Aortic smooth muscle cell (primary cell): ENCODE data around the genes SNX5 and DZANK1.

DNA sequence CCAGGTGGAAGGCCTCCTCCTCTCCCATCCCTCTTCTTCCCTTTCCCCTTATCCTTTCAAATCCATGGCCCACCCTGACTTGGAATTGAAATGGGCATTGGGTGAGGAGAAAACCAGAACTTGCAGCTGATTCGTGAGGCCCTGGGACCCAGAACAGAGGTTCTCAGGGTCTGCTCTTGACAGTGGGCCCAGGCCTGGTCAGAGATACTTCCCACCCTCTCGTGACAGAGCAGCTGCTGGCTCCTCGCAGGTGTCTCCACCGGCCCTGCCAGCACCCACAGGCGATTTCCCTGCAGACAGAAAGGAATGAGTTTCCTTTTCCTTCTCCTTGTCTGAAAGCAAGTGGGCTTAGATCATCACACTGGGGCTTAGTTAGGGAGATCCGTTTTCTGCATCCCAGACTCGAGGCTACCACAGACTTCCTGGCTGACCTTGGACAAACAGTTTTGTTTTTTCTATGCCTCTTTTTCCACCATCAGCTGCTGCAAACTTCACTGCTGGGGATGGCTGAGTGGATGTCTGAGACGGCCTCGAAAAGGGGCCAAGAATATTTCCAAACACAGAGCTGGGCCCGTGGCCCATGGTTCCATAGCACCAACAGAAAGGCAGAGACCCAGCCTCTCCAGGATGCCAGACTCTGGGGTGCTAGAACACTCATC lies 86.4 kb downstream of the BANF2 start:
- RRBS, result no CpG with 5 or more reads among the region's 10 CpGs

DNA sequence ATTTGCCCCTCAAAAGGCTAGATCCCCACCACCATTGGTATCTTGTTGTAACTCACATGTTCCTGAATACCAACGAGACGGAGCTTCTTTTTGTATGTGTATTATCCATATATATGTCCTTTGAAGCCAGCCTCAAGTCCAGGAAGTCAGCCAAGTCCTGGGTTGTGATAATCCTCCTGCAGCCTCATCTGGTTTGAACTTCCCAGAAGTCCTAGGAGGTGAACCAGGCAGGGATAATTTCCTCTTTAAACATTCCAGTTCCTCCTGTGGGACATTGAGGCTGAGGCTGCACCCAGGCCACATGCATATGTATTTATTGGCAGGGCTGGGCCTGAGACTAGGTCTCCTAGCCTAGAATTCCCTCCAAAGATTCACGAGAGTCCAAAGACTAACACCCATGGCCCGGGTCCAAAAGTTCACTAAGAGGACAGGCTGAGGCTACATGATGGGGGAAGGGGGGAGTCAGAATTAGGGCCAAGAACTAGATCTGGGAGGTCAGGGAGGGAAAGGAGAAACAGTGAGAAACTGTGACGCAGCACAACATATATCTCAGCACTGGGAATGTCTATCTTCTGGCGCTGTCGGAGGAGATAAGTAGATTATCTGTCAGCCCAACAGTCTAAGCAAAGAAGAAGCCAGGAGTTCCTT lies 43.4 kb downstream of the SNX5 start:
- RRBS, result no CpG with 5 or more reads among the region's 7 CpGs

- RRBS, result no CpG with 5 or more reads among the region's 28 CpGs
These were observed 39.9 kb downstream of the SNX5 start for GRCh38 chr20:17928400-17929475.

DNA sequence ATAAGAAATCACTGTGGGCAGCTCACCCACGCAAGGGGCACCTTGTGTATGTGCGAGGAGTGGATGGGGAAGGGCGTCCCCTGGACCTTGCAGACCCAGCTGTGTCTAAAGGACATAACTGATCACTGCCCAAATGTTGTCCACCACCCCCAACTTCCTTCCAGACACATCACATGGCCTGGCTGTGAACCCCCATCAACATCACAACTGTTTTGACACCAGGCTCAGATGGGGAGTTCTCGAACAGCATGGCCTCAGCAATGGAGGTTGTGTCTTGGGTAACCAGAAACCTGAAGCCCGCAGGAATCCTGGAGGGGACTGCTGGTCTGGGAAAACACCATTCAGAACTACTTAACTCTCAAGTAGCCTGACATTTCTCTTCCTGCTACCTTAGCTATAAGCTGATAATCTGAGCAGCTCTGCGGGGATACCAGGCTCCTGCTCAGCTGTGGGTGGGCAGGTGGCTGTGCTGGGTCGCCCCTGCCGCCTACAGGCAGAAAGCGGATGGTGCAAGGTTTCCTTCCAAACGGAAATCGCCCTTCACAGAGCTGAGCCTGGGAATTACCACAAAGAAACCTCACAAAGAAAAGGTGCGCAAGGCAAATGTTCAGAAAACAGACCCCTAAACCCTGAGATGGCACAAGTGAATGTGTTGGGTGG lies 29.7 kb downstream of the SNX5 start:
- RRBS, result no CpG with 5 or more reads among the region's 12 CpGs

GRCh38 chr20:17967540-17968359 lies 844 bp downstream of the SNX5 start:
- RRBS, result 1% methylated on average over 14 of the region's 40 CpGs

GRCh38 chr20:17968360-17969249 lies at the start of gene SNX5:
SNX5 (minus strand) TSS chr20:17968794.
- RRBS, result 1% methylated on average over 7 of the region's 92 CpGs

- RRBS, result no CpG with 5 or more reads among the region's 29 CpGs
These were observed 463 bp downstream of the MGME1 start for GRCh38 chr20:17969250-17969712.

DNA sequence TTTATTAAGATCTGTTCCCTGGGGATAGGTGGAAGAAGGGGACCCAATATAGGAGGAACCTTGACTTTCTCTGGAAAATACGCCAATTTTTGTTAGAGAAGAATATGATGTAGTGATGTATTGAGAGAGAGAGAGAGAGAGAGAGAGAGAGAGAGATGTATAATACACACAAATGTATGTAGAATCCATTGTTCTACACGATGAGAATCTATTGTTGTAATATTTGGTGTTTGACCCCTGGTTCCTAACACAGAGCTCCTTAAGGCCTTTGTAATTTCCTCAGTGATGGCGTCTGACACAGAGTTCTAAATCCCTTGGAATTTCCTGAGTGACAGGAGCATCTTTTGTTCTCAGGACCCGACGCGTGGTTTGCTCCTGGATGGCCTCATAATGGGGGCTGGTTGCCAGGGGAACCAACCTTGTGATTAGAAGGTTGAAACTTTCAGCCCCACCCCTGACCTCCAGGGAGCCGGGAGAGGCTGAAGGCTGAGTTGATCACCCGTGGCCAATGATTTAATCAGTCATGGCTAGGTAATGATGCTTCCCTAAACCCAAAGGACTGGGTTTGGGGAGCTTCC lies 20.6 kb upstream of the ZNF133 start:
- RRBS, result no CpG with 5 or more reads among the region's 8 CpGs

DNA sequence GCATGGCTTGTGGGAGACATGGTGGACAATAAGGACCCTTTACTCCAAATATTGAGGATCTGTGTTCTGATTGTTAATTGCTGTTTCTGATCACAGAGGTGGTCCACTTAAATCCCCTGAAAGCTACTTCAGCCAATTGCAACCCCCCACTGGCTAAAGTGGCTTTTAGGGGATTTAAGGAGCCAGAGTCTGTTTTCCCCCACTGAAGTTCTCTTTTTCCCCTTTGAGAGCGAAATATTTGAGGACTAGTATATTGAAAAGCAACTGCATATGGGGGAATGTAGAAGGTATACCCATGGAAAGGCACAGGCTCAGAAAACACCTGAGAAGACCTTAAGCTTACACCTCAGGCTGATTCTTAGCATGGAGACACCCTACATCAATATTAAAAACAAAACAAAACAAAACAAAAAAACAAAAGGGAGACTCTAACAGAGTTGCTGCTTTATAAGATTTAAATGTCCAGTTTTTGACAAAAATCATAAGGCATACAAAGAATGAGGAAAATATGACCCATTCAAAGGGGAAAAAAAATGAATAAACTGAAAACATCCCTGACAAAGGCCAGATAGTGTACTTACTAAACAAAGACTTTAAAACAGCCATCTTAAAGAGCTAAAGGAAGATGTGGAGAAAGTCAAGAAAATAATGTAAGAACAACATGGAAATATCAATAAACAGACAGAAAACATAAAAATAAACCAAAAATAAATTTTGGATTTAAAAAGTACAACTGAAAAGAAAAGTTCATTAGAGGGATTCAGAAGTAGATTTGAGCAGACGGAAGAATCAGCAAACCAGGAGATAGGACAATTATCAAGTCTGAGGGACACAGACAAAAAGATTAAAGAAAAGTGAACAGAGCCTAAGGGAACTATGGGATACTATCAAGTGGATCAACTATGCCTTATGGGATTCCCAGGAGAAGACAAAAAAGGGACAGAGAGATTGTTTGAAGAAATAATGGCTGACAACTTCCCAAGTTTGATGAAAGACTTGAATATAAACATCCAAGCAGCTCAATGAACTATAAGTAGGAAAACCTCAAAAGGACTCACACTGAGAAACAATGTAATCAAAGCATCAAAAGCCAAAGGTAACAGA lies 10.6 kb downstream of the ZNF133 start:
- RRBS, result no CpG with 5 or more reads among the region's 2 CpGs

GRCh38 chr20:18466447-18467249 lies at the start of gene DZANK1:
DZANK1 (minus strand) TSS chr20:18467030.
- RRBS, result 1% methylated on average over 16 of the region's 41 CpGs

DNA sequence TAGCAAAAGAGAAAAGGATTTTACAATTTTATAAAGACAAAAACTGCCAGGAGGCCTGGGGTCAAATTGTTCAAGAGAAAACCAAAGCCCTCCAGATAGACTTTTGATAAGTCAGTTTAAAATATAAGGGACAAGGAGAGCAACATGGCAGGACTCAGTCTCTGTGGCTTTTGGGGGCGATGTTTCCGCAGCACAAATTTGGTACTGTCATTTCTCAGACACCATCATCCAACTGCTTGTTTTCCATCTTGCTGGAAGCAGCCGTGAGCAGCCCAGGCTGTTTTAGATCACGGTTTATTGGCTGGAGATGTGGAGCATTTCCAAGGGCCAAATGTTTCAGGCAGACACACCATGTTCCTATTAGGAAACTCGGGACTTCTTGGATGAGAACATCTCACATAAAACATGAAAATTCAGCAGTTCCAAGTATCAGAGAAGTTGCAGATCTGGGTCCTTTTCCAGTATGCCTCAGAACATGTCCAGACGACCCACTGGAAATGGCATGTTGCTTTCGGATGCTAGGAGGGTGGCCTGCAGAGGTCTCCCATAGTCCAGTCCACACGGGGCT lies 176.1 kb downstream of the SCP2D1 start:
- RRBS, result no CpG with 5 or more reads among the region's 8 CpGs

DNA sequence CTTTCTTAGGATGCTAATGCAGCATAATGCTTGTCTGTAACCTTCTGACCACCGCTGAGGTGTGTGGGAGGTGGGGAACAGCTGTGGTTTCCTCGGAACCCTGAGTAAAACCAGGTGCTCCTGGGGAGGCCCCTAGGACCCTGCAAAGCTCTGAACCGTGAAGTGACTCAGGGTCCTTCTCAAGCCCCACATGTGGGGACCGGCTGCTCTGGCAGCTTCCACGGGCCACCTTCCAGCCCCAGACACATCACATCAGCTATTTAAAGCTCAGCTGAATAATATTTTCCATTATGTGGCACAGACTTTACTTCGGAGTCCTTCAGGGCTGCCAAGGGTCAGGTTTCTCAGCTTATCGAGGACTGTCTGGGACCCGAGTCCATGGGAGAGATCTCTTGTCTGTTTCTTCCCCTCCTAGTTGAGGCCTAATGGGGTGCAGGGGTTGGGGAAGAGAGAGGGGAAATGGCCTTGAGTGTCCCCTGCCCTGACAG lies 186.2 kb upstream of the SLC24A3 start:
- RRBS, result no CpG with 5 or more reads among the region's 8 CpGs

DNA sequence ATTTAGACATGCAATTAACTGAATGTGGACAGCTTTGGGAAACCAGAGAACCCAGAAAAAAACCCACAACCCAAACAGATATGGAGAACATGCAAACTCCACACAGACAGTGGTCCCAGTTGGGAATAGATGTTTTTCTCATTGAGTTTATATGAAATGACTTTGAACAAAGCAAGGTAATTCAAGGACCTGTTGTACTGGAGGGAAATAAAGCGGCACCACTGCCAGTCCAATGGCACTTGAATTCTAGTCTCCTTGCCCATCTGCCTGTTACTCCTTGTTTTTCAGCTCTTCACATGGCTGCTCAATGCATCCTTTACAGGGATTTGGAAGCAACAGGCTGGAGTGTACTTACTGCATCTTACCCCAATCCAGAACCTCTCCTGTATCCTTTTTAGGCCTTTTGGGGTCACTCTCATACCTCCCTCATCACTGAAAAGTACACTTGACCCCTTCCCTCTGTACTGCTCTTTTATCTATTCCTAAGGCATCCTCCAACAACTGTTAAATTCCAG lies 179.7 kb upstream of the SLC24A3 start:
- RRBS, result no CpG with 5 or more reads among the region's 1 CpG

GRCh38 chr20:19417579-19418306 lies 205.3 kb downstream of the SLC24A3 start:
- RRBS, result no CpG with 5 or more reads among the region's 3 CpGs

GRCh38 chr20:19974334-19974613 lies 42.9 kb upstream of the NAA20 start:
- RRBS, result no CpG with 5 or more reads among the region's 4 CpGs

- RRBS, result no CpG with 5 or more reads among the region's 9 CpGs
These were observed 32.1 kb downstream of the CFAP61 start for GRCh38 chr20:20084351-20084814.

DNA sequence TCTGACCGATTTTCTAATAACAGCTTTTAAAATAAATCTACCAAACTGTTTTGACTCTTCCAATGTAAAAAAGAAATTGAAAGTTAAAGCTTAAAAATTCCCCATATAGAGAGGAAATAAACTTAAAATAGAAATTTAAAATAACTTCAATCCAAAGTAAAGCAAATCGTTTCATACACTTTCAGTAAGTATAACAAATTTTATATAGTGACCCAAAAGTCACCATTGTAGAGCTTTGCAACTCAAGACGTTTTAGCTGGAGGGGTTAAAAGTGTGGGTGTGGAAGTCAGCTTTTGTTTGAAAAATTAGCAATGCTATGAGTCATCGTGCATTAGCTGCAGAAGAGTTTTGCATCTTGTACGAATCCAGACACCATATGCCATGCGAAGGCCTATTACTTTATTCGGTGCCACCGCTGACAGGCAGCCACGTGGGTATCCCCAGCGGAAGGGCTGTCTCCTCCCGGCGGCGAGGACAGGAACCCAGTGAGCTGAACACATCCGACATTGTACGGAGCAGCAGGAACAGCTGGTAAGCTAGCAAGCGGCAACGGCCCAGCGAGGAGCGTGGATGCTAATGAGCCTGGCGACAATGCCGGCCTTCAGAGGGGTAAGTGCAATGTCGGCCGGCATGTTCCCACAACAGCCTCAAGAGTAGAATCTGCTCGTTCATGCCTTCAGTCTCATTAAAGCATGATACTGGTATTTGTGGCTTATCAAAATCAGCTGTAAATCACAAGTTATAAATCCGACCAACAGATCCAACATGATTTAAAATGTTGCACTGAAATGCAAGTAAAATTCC lies 84.4 kb downstream of the INSM1 start:
- RRBS, result no CpG with 5 or more reads among the region's 25 CpGs

DNA sequence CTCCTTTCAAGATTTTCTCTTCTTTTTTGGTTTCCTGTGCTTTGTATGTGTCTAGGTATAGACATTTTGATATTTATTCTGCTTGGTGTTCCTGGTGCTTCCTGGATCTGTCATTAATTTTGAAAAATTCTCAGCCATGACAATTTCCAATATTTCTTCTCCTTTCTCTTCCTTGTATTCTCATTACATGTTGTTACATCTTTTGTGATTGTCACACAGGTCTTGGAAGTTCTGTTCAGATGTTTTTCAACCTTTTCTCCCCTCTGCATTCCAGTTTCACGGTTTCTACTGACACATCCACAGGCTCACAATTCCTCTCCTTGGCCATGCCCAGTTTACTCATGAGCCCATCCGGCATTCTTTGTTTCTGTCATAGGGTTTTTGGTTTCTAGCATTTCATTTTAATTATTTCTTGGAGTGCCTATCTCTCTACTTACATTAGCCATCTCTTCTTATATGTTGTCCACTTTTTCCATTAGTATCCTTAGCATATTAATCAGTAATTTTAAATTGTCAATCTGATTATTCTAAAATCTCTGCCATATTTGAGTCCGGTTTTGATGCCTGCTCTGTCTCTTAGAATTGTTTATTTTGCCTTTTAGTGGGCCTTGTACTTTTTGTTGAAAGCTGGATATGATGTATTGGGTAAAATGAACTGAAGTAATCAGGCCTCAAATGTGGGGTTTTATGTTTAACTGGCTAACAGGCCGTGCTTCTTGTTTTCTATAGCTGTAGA lies 118.8 kb downstream of the INSM1 start:
- RRBS, result no CpG with 5 or more reads among the region's 4 CpGs

DNA sequence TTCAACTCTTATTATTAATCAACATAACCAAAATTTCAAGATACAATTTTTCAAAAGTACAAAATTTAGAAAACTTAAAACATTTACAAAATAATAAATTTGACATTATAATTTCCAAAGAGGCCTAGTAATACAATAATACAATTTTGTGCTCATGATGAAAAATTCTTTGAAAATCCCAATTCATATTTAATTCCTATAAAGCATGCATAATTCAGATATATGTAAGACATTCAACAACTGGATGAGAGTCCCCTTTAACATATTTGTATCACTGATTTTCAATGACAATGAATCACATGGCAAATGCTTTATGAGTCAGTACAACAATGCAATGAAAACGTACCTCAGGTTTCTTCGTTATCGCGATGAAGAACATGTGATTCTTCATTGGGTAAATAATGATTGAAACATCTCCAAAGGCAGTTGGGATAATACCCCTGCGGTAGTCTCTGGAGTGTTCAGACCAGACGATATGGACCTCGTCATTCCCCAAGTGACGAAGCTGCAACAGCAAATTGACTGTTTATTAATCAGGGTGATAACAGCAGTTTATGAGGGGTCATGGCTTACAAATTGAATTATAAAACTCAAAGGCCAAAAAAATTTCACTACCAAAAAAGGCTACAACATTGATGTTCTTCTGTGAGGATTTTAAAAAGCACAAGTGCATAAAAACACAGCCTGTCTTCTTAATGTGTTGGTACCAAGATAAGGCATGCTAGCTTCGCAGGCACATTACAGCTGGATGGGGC lies 127.0 kb downstream of the INSM1 start:
- RRBS, result no CpG with 5 or more reads among the region's 9 CpGs

DNA sequence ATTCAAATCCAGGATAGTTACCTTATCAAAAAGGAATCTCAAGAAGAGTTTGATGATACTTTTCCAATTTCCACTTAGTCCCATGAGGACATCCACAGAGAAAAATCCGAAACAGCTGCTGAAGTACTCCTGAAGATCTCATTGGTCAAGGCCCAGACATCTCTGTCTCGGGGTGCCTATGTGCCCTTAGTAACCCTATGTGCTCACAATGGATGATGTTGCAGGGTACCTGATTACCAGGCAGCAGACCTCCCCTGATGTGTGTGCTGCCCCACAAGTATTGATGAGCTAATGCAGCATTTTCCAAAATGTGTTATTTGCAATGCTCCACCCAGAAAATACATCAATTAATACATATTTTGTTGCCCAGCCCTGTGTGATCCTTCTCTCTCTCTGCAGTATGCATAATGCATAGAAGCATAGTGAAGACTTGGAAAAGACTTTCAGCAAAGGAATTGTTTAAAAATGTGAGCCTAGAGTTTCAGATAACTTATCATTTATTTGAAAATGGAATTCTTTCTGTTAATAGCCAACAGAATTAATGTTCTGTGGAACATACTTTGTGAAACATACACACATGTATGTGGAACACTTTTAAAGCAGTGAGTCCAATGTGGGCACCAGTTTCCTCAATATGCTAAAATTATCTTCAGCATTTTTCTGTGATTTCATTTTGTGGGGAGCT lies 84.9 kb upstream of the XRN2 start:
- RRBS, result no CpG with 5 or more reads among the region's 2 CpGs